Camera-type eye (tissue), 1 donor: Measurements from ENCODE around the gene C1QB.

DNA sequence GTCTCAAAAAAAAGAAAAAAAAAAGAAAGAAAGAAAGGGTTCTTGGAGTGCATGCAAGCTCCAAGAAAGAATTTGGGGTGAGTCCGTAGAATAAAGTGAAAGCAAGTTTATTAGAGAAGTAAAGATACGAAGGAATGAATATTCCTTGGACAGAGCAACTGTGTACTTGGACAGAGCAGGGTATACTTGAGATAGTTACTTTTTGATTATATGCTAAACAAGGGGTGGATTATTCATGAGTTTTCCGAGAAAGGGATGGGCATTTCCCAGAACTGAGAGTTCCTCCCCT, 8.4 kb upstream of the USP48 start:
- RAMPAGE, long total RNA, result no peak

DNA sequence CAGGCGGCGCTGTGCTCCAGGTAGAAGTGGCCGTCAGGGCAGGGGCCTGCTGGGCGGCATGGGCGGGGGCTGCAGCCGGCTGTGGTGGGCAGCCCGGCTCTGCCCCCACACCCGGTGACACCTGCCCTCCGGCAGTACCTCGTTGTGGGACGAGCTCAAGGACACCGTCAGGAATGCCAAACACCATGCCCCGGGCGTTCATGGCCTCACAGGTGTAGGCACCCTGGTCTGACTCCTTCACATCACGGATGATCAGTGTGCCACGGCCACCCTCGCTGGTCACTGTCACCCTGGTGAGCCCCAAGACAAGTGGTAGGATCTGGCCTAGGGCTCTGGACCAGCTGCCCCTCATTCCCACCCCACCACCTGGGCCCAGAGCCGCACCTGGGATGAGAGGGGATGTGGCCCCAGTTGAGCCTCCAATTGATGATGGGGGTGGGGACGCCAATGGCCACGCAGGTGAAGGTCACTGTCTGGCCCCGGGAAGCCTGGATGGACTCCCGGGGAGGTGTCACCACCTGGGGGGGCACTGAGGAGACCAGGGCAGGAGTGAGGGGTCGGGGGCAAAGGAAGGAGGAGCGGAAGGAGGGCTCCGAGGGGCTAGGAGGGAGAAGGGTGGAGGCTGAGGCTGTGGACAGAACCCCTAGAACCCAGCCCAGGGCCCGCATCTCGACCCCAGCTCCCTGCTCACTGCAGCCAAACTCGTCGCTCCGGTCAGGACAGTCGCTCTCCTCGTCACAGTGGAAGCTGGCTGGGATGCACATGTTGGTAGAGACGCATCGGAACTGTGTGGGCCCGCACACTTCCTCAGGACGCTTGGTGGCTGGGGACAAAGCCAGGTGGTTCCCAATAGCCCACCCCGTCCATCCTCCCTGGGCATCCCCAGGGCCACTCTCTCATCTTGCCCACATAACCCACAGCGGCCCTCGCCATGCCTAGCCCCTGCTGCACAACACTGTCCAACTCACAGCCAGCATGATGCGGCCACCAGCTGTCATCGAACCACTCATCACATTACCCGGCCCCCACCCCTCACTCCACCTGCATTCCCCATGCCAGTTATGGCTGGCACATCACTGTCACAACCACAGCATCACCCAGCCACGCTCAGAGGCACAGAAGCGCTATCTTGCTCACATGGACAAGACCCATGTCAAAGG, 52.1 kb downstream of the HSPG2 start:
- RAMPAGE, long total RNA, result no peak

DNA sequence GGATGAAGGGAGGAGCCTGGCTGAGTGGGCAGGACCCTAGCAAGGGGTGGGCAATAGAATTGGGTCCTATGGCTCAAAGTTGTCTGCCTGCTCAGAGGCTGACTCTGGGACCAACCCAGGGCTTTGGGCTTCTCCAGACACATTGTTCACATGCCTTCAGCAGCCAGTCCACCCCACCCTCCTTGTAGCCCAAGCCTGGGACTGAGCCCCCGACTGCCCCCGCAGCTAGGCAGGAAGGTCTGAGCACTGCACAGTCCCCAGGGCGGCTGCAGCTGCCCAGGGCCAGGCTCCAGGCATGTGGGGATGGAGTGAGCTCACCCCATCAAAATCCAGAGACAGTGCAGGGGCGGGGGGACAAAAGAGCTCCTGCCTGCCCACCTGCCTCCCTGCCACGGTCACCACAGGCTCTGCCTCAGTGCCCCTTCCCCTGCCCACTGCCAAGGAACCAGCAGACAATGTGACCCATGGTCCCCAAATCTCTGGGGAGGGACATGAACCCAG, 35.6 kb downstream of the HSPG2 start:
- RAMPAGE, long total RNA, result no peak

- RAMPAGE, long total RNA, result no peak
These were observed 34.9 kb downstream of the HSPG2 start for GRCh38 chr1:21902005-21902864.

- RAMPAGE, long total RNA, result no peak
These were observed 15.8 kb downstream of the HSPG2 start for GRCh38 chr1:21921215-21921830.

DNA sequence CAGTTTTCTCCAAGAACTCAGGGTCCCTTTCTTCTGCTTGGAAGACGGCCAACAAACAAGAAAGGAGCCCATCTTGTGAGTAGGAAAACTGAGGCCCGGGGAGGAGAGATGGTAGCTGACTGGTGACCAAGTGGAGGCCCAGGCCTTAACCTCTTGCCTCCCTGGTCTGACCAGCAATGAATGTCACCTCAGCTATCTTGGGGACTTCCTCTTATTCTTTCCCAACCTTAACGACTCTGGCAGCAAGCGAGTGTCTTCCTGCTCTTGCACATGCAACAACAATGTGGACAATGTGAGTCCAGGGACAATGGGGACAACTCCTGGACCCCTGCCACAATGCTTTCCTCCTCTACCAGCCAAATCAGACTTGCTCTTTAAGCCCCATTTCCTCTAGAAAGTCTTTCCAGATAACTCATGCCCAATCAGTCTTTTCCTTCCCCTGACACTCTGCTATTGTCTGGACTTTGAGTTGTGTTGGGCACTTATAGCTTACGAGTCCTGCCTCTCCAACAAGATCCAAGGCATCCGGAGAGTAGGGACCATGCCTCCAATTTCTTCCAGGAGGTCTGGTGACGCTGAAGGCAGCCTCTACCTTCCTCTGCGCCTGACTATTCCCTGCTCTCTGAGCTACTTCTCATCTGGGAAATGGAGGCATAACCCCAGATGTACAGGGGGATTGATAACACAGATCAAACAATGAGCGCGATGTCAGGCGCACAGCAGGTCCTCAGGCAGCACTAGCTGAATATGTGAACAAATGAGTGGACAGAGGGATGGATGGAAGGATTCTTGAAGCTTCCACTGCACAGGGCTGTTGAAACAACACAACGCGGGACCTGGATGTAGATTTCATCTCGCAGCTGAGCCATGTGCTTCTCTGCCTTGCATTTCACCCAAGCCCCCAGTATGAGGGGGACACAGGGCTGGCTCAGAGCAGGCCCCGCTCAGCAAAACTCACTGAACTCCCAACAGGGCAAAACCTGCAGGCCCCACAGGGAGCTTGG, 12.3 kb downstream of the HSPG2 start:
- RAMPAGE, long total RNA, result no peak

DNA sequence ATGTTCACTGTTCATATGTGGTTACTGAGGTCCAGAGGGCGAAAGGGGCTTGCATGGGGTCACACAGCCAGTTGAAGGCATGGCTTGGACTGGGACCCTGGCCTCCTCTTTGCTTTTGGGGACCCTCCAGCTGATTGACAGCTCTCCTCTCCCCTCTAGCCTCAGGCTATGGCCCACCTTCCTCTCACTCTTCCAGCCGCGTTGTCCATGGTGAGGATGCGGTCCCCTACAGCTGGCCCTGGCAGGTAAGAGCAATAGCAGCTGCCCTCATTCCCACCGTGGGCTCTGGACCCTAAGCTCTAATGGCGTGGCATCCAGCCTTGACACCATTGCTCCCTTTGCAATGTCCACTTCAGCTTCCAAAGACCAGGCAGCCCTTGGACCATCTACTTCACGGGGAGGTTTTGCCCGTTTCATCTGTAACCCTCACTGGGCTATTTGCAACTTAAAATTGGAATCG, 1.4 kb downstream of the CELA3A start:
- RAMPAGE, long total RNA, result no peak

DNA sequence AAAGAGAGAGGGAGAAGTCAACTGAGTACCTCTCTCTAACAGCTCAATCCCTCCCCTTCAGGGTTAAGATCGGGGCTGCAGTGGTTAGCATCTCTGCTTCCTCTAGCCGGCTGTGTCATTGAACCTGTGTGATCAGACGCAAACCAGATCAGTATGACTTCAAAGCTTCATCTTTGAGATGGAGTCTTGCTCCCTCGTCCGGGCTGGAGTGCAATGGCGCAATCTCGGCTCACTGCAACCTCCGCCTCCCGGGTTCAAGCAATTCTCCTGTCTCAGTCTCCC, 22.9 kb downstream of the CELA3A start:
- RAMPAGE, long total RNA, result no peak

- RAMPAGE, long total RNA, result no peak
These were observed 25.9 kb downstream of the CDC42 start for GRCh38 chr1:22078314-22078991.

- RAMPAGE, long total RNA, result no peak
These were observed 37.3 kb downstream of the WNT4 start for GRCh38 chr1:22105561-22105981.

GRCh38 chr1:22176587-22176993, 33.7 kb upstream of the WNT4 start:
- RAMPAGE, long total RNA, result no peak

GRCh38 chr1:22255524-22256081, 112.7 kb upstream of the WNT4 start:
- RAMPAGE, long total RNA, result no peak

DNA sequence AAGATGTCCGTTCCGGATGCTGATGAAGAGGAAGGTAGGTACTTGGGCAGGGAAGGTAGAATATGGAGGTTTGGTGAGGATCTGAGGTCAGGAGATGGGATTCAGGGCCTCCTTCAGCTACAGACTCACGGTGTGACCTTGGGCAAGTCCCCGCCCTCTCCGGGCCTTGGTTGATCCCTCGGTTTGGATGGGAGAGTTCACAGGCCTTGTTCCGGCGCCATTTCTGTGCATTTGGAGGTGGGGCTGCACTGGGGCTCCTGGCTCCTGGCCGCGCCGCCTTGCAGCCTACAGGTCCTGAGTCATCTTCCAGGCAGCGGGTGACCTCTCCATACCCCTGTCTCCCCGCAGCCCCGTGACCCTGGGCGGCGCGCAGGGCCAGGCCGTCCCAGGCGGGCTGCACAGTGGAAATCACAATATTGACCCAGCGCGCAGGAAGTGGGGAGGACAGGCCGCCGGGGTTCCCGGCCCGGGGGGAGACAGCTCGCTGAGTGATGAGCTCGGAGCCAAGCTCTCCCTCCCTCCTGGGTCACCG, 142.5 kb upstream of the WNT4 start:
- RAMPAGE, long total RNA, result no peak

DNA sequence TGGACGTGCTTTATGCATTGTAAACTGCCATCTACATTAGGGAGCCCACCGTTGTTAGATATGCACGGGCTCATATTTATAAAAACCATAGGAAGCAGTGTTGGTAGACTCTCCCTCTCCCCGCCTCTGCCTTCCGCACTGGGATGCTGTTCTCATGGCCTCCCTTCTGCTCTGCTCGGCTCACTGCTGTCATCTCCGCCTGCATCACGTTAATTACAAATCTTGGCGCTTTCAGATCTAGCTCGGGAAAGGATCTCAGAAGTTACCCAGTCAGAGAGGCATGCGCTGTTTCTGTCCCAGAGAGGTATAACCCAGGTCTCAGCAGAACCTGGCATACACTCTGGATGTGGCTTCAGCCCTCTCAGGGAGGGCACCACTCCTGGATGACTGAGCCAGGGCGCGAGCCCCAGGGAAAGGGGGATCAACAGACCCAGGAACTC, 101.6 kb upstream of the ZBTB40 start:
- RAMPAGE, long total RNA, result no peak

- RAMPAGE, long total RNA, result no peak
These were observed 75.2 kb upstream of the ZBTB40 start for GRCh38 chr1:22376513-22376887.

DNA sequence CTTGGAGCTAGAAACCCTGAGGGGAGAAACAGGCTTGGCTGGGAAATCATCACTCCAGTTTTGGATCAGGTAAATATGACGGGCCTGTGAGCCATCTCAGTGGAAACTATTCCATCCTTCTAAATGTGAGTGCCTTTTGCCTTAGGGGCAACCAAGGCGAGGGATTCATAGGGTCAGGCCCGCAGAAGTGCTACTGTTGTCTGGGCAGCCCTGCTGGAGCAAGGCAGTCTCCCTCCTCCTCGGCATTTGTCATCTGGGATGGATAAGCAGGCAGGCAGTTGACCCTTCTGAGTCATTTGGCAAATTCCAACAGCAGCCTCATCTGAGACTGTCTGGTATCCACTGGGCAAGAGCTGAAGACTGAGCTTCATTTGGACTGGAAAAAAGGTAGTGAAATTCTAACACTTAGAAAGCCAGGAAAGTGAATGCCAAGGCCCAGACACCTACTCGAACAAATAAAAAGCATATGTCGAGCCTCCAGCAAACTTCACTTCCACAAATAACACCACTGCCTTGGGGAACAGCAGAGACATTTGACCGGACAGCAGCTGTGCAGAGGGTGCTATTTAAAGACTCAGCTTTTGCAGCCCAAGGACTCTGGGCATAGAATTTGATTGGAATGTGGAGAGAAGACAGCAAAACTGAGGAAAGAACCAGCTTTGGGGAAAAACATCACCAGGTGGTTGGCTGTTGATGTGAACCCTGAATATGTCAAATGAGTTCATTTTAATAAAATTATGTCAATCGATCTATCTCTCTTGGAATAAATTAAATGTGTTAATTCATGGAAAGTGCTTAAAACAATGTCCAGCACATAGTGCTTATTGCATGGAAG, 3.9 kb upstream of the ZBTB40 start:
- RAMPAGE, long total RNA, result no peak

DNA sequence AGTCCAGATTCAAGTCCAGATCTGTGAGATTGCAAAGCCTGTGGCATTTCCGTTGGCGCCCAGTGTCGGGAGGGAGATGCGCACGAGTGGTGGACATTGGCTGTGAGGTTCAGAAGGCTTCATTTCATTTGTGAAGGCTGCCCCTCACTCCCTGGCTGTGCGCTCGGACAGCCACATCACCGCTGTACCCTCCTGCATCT, 26.3 kb upstream of the EPHA8 start:
- RAMPAGE, long total RNA, result no peak

DNA sequence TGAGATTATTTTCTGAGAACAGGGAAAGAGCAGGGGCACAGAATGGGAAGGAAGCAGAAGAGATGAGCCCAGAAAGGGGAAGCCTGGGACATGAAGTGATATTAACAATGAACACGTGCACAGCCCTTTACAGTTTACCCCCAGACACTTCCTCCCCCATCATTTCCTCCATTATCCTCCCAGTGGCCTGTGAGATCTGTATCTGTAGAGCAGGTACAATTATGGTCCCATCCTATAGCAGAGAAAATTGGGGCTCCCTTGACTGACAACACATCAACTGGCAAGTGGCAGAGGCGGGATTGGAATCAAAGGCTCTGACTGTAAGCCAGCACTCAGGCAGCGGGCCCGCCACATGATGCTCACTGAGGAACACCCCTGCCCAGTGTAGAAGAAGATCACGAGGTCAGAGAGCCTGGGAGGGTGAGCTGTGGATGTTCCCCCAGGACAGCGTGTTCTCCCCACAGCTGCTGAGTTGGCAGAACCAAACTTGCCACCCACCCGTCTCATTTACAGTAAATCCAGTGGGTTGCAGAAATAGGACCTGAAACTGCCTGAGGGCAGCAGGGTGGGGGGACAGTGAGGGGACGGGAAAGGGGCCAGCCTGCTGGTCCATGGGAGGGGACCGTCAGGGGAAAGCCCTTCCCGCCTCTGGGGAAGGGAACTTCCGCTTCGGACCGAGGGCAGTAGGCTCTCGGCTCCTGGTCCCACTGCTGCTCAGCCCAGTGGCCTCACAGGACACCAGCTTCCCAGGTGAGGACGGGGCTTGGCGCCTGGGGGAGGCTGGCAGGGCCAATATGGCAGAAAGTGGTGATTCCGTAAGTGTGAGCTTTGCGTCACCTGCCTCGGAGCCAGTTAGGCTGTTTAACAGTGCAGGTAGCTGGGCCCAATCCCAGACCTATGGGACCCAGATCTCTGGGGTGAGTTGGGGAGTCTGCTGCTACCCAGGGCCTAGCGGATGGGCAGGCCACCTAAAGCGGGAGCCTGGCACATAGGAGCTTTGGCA, at the start of gene C1QB:
Gene C1QB, plus strand, starts transcription at position 683 of the 1,003 bp plus-strand sequence.
- RAMPAGE, long total RNA, result no peak

DNA sequence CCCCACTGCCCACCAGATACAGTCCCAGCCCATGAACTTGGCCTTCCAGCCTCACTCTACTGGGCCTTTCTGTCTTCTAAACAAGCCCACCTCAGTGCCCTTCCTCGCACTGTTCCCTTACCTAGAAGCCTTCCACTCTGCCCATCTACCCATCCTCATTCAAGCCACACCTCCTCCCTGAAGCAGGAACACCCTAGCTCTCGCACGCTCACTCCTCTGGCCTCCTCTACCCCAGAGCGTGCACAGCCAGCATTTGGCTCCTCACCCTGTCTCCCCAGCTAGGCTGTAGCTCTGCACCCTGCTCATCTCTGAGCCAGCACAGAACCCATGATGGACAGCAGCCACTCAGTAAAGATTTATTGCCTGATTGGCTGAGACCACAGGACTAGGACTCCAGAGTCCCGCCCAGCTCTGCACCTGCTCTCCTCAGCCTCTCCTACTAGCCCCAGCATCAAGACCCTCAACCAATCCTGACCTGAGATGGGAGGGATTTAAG, 9.1 kb downstream of the C1QB start:
- RAMPAGE, long total RNA, result no peak

DNA sequence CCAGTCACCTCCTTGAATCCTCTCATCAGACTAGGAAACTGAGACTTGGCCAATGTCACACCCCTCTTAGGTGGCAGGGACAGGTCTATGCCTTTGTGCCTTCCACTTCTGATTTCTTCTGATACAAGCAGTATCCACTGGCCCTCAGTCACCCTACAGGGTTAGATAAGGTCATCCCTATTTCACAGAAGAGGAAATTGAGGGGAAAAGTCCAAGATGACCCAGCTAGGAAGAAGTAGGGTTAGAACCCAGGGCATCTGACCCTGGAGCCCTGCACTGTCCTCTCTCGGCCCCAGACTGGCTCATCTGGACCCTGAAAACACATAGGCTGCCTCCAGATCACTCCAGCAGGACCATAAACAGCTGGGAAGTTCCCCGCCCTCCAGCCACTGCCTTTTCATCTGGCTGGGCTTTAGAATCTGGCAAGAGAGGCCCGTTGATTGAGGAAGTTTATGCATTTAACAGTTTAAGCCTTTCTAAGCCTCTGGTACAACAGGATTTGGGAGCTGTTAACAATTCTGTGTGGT, 83.9 kb downstream of the EPHB2 start:
- RAMPAGE, long total RNA, result no peak